ENCODE results near the gene WDR81.

- PRO-cap, result no peak
Observed at GRCh38 chr17:1298573-1299066, 19.2 kb downstream of the TRARG1 start.

DNA sequence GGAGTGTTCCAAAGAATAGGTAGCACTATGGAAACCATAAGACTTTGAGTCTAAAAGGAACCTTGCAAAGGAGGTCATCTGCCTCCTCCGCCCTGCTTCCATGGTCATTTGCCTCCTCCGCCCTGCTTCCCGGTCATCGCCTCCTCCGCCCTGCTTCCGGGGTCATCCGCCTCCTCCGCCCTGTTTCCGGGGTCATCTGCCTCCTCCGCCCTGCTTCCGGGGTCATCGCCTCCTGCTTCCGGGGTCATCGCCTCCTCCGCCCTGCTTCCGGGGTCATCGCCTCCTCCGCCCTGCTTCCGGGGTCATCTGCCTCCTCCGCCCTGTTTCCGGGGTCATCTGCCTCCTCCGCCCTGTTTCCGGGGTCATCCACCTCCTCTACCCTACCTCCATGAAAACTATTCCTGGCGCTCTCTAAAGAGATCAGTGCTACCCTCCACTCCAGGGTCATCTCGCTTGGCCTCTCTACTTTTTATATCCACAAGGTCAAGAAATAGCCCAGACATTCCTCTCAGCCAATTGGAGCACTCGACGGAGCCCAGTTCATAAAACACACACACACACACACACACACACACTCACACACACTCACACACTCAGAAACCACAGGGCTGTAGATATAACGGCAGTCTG lies 44.8 kb downstream of the TRARG1 start:
- PRO-cap, result no peak

DNA sequence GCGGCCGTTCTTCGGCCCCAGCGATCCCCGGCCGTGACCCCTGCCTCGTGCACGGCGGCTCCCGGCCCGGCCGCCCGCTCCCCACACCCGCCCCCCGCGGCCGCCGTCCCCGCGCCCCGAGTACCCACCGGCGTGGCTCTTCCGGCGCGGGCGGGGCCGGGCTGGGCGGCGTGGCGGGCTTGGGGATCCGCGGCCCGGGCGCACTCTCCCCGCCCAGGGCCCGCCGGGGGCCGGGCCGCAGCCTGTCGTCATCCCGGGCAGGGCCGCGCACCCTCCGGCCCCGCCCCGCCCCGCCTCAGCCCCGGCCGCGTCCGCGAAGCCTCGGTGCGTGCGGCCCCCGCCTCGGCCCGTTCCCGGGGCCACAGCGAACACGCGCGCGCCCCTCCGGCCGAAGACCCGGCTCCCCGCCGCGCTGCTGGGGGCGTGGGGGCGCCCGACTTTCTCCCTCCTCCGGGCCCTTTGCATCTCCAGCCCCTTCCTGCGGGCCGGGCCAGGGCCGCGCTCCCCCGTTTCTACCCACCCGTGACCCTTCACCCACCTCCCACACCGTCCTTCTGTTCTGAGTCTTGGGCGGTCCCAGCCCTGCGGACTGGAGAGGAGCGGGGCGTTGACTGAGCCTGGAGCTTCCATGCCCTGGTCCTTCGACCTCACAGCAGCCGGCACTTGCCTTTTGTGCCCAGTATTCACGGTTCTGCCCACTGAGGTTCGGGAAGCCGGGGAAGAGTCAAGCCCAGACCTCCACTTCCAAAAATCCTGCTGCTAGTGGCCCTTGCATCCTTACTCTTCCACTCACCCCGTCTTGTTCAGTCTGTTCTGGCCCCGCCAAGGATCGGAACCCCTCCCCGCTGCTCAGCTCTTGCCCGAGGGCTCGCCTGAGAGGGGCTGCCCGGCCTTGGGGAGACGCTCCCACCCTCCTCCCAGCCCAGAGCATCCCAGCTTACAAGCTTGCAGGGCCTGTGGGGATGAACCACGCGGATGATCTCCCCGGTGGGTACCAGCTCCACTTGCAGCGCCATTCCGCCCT lies 702 bp downstream of the MYO1C start:
- PRO-cap, result bidirectional peak, plus-strand start at position 298 of the sequence, minus-strand start at position 207 of the sequence; unidirectional peak, minus-strand start at position 676 of the sequence; unidirectional peak, minus-strand start at position 805 of the sequence

DNA sequence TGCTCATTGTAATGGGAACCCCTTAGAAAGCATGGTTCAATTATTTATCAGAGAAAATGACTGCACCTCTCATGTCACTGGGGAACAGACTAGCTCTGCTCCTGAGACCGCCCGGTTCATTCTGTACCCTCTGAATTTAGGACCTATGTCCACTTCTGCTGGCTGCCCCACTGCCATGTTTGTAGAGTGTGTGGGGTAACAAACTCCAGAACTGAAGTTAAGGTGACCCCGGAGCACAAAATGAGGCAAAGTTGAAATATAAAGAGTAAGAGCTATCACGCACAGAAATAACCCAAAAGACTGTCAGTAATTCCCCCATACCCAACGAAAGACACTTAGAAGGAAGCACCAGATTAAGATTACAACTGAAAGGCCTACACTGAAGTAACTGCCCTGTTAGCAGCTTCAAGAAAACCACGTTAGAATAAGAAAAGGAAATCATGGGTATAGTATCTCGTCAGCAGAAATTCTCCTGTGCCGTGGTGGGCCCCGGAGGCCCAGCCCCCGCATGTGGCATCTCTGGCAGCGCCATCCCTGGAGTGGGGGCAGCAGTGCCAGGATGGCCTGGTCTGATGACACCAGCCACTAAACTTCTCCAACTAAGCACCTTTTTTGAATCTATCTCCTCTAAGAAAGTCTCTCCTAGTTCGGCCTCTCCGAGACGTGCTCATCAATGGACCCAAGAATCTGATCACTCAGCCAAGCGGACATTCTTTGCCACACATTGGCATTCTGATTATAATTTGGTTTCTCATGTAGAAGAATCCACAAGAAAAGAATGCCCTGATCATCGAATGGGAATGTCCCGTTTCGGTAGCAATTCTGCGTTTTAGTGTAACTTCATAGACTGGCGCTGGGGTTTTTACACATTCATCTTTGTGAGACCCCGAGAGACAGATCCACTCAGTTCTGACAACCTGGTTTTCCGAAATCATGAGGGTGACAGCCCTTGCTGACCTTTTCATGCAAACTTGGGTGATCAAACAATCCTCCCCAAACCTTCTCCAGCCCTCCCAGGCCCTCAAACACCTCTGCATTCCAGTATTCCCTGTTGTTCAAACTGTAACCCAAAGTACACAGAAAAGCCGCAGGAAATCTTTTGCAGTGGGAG lies 18.7 kb downstream of the PITPNA start:
- PRO-cap, result no peak

GRCh38 chr17:1617774-1618187 lies 10.9 kb downstream of the SLC43A2 start:
- PRO-cap, result no peak

- PRO-cap, result bidirectional peak, plus-strand start at chr17:1627854, minus-strand start at chr17:1627849
Observed at GRCh38 chr17:1627134-1628089, 1.2 kb downstream of the SLC43A2 start.

- PRO-cap, result bidirectional peak, plus-strand start at chr17:1629594, minus-strand start at chr17:1629601; unidirectional peak, minus-strand start at chr17:1629899
Observed at GRCh38 chr17:1629459-1630297, 1.0 kb upstream of the SLC43A2 start.

- PRO-cap, result no peak
Observed at GRCh38 chr17:1639536-1640095, 5.9 kb downstream of the SCARF1 start.

- PRO-cap, result no peak
Observed at GRCh38 chr17:1640096-1641129, 5.1 kb downstream of the SCARF1 start.

GRCh38 chr17:1669348-1669876 lies 15.3 kb downstream of the PRPF8 start:
- PRO-cap, result no peak

GRCh38 chr17:1678667-1679509 lies 5.8 kb downstream of the PRPF8 start:
- PRO-cap, result no peak

DNA sequence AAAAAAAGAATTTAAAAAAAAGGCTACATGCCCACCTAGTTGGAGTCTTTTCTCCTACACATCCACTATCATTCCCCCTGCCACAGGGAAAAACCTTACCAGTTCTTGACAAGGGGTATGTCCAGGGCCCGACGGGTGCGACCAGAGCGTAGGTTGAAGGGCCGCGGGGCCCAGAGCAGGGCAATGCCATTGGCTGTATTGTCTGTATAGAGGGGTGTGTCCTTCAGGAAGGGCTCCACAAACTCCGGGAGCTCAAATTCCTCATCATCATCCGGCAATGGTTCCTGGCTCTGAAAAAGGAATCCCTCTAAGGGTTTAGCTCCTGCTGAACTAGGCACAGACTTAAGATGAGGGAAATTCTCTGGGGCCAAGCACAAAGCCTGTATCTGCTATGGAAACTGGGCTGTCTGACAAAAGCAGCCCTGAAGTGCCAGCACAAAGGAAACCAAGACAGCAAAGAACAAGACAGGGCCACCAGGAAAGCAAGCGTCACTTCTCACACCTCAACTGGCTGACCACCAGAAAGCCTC lies 5.1 kb downstream of the PRPF8 start:
- PRO-cap, result no peak

GRCh38 chr17:1680349-1681319 lies 4.0 kb downstream of the PRPF8 start:
- PRO-cap, result no peak

GRCh38 chr17:1724467-1725578 lies at the start of gene WDR81:
TSS of gene WDR81 (plus strand) at chr17:1724704.
- PRO-cap, result bidirectional peak, plus-strand start at chr17:1724716, minus-strand start at chr17:1724607; bidirectional peak, plus-strand start at chr17:1725180, minus-strand start at chr17:1725082

- PRO-cap, result no peak
Observed at GRCh38 chr17:1736231-1736935, 6.3 kb upstream of the SERPINF2 start.

DNA sequence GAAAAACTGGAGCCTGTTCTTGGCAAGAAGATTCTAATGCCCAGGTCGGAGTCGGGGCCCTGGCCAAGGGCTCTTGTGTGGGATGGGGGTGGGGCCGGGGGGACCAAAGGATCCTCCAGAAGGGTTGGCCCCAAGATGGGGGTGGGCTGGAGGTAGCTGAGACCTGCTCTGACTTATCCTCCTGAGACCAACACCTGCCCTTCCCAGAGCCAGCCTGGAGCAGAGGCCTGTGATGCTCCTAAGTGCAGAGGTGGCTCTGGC lies 292 bp downstream of the SERPINF2 start:
- PRO-cap, result no peak

GRCh38 chr17:1796862-1797211 lies 32.9 kb downstream of the SMYD4 start:
- PRO-cap, result no peak

DNA sequence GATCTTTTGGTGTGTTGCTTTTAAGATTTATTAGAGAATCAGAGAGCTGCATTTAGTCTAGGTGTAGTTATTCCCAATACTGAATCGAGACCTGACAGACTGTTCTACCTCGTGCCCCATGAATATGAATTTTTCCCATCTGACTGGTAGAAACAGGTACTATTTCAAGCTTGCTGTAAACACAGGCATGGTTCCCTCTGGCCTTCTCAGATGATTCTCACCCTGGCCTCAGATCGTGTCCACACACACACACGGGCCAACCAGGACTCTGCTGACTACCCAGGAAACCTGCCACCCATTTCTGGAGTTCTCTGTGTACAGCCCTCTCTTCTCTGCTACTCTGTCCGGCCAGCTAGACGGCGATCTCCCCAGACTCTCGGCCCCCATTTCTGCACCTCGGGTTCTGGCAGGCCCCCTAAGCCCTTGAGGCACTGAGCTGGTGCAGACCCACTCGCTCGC lies 31.1 kb downstream of the RPA1 start:
- PRO-cap, result no peak

GRCh38 chr17:2042157-2043128 lies 621 bp downstream of the OVCA2 start:
- PRO-cap, result bidirectional peak, plus-strand start at chr17:2042856, minus-strand start at chr17:2042640

DNA sequence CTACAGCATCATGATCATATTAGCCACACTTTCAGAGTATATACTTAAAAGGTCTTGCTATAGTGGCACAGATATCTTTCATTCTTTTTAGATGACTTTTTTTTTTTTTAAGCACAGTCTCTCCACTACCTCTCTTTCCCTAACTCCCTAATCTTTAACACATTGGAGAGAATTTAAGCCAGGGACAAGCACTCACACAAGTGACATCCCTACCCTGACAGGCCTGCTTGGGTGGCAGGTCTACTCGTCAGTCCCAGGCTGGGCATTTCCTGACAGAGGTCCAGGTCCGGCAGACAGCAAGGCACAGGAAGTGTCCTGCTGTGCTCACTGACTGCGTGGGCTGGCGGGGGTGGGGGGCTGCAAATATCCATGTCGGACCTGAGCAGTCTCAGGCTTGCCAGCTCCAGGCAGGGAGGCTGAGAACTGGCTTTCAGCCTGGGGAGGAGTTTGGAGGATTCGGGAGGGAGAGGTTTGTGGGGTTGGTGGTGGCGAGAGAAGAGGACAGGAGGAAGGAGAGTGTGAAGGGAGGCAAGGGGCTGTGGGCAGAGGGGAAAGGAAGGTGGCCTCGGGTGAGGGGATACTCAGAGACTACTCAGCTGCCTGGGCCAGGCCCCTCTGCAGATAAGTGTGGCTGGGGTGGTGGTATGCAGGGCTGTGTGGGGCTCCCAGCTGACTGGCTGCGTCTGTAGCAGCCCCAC lies 7.7 kb downstream of the HIC1 start:
- PRO-cap, result no peak

All from neuron (in vitro differentiated cells).